Smooth muscle cell (in vitro differentiated cells): ENCODE measurements around the gene ARTN.

GRCh38 chr1:42824489-42825099 is 7.4 kb upstream of the SVBP start:
- RAMPAGE, long total RNA: no peak

- RAMPAGE, long total RNA: no peak
These were observed 78.5 kb upstream of the CFAP144 start for GRCh38 chr1:43069296-43069495.

DNA sequence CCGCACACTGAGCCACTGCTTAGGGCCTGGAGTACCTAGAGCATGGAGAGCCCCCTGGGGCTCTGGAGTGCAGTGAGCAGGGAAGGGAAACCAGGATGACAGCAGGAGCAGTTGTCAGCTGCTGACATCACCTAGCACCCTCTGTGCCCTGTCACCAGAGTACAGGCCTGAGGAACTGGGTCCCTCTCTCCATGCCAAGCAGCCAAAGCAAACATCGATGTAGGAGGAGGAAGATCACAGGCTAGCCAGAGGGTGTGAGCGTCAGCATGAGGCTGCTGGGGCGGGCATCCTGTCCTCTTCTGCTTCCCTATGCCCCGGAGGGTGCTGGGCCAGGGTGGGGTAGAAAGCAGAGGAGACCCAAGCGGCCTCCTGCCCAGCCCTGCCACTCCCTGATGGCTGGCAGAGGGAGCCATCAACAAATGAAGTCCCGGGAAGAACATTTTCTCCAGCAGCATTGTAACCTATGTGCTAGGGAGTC is 34.0 kb upstream of the TMEM125 start:
- RAMPAGE, long total RNA: no peak

DNA sequence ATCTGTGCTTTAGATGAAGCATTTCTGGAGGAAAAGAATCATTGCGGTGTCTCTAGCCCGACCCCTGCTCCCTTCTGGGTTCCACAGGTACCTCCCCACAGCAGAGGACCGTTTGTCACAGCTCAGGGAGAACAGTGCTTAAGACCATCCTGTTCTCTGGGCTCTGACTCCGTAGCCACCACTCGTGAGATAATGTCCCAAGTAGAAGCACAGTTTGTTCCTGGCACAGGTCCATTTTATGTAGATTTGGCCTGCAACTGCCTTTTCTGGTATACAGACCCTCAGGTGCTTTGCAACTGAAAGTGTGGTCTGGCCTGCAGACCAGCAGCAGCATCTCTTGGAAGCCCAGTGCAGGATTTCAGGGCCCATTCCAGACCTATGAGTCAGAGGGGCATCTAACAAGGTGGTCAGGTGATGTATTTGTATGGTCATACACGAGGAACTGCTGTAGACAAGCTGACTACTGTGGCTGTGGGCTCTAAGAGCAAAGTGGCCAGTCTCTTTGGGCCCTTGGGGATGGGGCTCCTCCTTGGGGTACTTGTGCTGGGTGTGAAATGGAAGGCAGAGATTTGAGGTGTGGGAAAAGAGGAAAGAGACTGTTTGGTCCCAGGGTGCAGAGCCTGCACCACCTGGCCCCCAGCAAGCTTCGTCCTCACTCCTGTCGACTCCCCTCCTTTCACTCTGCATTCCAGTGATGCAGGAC is 28.3 kb upstream of the TMEM125 start:
- RAMPAGE, long total RNA: no peak

DNA sequence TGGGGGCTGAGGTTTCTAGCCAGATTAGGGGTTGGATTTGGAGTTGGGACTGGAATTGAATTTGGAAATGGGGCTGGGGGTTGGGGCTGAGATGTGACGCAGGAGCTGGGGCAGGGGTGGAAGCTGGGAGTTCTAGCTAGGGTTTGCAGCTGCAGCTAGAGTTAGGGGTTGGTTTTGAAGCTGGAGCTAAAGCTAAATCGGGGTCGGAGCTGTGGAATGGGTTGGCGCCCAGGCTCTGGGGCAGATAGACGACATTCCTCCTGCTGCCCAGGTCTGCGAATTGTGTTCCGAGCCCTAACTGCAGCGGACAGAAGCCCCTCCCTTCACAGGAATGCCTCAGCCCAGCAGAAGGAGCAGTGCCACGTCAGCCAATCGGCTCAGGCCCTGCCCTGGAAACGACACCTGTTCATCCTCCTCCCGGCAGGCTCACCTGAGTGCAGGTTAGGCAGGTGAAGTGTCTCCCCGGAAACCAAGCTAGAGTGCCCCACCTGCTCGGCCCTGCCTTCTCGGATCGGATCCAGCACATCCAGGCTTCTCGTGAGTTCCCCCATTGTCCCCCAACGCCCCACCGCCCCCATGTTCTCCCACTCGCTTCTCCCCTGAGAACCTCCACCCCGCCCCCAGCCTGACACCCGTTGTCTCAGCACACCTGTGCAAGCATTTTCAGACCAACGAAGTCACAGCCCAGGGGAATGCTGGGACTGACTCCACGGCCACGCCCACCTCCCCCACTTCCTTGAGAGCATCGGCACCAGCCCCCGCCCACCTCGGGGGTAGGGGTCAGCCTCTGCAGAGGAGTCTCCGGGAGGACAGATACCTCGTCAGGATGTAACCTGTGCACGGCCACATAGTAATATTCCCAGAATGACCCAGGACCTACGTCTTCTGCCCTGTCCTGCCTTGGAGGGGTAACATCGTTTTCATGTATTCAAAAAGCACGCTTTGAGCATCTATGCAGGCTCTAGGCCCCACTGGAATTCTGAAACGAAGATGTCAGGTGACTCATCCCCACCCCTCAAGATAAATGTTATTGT is 791 bp downstream of the TMEM125 start:
- RAMPAGE, long total RNA: start-site peak on the plus strand centred at position 423 of the sequence, 44 bp wide, 14 and 18 reads in 2 replicates

- RAMPAGE, long total RNA: no peak
These were observed 6.4 kb upstream of the TIE1 start for GRCh38 chr1:43294275-43294964.

DNA sequence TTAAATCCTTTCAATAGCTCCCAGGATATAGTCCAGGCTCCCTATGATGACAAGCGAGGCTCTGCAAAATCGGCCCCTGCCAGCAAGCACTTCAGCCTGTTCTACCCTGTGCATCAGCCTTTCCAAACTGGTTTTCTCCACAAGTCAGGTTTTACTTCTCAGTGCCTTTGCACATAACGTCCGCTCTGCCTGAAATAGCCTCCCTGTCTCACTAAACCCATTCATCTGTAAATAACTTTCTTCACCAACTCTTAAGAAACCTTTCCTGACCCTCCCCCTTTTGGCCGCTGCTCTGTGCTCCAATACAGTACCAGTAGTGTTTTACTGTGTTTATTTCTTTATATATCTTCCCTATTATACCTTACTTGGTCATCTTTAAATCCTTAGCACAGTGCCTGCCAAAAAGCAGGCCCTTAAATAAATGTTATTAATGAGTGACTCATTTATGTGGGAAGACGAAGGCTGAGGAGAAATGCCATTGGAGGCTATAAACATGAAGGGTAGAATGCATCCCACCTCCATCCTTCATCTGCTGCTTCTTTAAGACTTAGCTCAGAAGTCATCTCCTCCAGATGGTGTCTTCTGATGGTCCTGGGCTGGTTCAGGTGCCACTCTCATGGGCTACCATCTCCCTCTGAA is 8.8 kb upstream of the CDC20 start:
- RAMPAGE, long total RNA: no peak

DNA sequence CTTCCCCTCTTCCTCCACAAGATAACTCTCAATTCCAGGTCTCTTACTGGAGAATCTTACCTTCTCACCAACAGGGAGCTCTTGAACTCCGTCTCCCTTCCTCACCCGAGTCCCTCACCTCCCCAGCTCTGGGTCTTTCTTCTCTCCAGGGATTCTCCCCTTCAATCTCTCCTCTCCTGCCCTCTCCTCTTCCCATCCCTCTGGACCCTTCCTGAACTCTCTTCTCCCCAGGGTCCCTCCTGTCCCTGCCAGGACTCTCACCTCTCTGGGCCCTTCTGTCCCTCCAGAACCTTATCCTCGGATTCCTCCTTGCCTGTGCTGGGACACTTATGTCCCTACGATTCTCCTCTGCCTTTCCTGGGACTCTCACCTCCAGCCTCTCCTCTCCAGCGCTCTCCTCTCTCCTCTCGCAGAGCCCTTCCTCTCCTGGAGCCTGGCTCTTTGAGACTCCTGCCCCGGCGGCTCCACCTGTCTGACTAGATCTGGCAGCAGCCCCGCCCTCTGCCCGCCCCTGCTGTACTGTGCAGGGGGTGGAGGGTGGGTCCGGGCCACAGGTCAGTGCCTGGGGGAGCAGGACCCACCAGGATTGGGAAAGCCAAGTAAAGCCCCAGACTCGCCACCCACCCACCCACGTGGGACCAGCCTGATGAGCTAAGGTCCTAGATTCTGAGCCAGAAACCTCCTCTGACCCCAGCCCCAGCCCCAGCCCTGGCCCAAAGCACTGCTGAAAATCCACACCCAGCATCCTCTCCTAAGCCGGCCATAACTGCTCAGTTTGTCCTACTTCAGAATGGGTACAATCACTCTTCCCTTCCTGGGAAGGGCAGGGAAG is 1.7 kb downstream of the ELOVL1 start:
- RAMPAGE, long total RNA: no peak

GRCh38 chr1:43408918-43409381 is 19.3 kb downstream of the SZT2 start:
- RAMPAGE, long total RNA: no peak

DNA sequence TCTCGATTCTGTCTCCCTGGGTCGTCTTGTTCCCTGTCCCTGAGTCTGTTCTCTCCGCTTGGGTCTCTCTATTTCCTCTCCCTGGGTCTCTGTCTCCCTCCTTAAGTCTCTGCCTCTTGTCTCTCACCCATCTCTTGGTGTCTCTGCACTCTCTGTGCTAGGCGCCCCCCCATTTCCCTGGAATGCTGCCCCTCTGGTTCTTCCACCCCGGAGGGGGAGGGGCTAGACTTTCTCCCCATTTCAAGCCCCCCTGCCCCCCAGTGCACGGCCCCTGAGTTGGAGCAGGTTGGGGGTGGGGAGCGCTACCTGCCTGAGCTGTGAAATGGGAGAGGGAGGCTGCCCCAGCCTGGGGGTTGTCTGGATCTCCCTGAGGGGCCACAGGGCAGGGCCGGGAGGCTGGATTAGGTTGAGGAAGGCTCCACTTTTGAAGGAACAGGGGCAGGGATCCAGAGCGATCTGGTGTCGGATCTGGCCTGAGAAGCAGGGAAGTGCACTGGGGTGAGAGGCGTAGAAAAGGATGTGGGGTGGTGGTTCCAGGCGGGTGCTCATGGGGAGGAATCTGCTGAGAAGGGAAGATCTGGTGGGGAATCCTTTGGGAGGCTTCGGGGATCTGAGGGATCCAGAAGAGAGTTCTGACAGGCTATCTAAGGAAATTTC is 1.5 kb downstream of the PTPRF start:
- RAMPAGE, long total RNA: no peak

DNA sequence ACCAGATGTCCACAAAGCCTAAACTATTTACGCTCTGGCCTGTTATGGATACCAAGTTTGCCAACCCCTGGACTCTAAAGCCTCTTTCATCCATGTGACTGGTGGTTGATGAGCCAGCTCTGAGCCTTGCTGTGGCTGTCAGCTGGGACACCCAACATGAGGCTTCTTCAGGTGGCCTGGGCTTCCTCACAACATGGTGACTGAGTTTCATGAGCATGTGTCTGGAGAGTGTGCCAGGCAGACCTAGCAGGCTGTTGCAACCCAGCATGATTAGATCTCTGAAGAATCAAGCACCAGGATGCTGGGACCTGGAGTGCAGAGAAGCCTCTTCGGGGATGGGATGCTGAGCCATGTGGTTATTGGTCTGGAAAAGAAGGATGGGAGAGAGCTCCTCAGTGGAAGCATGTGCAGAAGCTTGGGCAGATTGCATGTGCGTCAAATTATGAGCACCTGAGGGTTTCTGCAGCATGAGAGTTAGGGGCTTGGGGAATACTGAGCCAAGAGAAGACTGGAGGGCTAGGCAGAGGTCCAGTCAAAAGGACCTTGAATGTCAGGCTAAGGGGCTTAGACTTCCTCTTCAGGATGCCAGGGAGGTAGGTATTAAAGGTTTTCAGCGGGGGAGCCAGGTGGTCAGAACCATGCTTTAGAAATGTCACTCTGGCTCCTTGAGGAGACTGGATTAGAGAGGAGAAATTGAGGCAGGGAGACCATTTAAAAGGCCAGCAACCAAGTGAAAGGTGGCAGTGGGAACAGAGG is 38.8 kb upstream of the KDM4A start:
- RAMPAGE, long total RNA: no peak

- RAMPAGE, long total RNA: no peak
These were observed 59.8 kb downstream of the ST3GAL3 start for GRCh38 chr1:43766865-43767740.

- RAMPAGE, long total RNA: no peak
These were observed 52.7 kb upstream of the ARTN start for GRCh38 chr1:43880924-43881199.

DNA sequence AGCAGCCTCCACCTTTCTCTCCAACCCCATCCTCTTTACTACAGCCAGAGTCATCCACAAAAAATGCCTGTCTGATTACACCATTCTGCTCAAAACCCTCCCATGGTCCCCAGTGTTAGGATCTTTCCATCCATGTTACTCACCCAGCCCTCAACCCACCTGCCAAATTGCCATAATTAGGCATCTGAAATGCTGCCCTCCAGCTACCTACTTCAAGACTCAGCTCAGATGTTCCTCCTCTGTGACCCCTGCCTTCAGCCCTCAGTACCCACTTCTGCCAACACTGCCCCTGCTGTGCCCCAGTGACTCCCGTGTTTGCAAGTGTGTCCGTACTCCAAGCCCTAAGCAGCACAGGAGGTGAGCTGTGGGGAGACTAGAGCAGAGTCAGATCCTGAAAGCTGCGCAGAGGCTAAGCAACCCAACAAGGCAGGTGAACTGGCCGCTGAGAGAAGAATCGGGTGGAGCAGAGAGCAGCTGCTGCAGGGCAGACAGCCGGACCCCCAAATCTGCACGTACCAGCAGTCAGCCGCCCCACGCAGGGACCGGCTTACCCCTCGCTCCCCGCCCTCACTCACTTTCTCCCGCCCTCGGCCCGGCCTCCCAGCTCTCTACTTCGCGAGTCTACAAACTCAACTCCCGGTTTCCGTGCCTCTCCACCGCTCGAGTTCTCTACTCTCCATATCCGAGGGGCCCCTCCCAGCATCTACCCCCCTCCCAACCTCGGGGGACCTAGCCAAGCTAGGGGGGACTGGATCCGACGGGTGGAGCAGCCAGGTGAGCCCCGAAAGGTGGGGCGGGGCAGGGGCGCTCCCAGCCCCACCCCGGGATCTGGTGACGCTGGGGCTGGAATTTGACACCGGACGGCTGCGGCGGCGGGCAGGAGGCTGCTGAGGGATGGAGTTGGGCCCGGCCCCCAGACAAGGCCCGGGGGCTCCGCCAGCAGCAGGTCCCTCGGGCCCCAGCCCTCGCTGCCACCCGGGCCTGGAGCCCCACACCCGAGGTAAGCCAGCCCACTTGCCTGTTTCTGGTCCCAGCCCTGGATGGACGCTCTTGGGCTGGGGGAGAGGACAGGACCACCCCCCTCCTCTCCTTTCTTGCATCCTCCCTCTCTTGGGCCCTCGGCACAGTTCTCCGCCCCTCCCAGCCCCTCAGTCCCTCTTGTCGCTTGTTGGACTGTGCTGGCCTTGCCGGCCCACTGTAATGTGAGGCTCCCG is at the start of gene ARTN:
ARTN (plus strand) TSS at position 916 of the 1,214 bp plus-strand sequence.
- RAMPAGE, long total RNA: no peak

DNA sequence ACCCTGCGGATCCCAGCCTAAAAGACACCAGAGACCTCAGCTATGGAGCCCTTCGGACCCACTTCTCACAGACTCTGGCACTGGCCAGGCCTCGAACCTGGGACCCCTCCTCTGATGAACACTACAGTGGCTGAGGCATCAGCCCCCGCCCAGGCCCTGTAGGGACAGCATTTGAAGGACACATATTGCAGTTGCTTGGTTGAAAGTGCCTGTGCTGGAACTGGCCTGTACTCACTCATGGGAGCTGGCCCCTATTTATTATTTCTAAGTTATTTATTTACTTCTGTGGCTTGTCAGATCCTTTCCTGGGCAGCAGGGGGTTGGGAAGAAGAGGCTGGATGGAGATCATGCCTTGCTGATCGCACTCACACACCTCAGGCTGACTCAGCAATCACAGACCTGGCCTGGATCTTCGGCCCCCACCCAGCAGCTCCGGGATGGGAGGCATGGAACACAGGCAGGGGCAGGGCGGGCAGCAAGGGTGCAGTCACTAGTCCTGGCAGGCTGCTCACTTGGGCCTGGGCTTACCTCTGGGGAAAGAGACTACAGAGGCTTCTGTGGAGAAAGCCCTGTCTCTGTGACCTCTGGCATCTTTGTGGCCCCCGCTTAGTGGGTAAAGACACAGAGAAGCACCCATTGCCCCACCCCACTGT is 3.5 kb downstream of the ARTN start:
- RAMPAGE, long total RNA: no peak

DNA sequence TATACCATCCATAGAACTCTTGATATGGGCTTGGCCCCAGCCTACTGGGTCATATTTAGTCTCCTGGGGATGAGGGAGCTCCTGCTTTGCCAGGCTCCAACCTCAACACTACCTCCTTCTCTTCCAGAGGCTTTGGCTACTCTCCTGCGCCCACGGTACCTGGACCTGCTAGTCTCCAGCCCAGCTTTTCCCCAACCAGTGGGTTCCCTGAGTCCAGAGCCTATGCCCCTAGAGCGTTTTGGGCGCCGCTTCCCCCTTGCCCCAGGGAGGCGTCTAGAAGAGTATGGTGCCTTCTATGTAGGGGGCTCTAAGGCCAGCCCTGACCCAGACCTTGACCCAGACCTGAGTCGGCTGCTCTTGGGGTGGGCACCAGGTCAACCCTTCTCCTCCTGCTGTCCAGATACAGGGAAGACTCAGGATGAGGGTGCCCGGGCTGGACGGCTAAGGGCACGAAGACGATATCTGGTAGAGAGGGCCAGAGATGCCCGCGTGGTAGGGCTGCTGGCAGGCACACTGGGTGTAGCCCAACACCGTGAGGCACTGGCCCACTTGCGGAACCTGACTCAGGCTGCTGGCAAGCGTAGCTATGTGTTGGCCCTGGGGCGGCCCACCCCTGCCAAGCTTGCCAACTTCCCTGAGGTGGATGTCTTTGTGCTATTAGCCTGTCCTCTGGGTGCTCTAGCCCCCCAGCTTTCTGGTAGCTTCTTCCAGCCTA is 1.6 kb downstream of the DPH2 start:
- RAMPAGE, long total RNA: no peak

DNA sequence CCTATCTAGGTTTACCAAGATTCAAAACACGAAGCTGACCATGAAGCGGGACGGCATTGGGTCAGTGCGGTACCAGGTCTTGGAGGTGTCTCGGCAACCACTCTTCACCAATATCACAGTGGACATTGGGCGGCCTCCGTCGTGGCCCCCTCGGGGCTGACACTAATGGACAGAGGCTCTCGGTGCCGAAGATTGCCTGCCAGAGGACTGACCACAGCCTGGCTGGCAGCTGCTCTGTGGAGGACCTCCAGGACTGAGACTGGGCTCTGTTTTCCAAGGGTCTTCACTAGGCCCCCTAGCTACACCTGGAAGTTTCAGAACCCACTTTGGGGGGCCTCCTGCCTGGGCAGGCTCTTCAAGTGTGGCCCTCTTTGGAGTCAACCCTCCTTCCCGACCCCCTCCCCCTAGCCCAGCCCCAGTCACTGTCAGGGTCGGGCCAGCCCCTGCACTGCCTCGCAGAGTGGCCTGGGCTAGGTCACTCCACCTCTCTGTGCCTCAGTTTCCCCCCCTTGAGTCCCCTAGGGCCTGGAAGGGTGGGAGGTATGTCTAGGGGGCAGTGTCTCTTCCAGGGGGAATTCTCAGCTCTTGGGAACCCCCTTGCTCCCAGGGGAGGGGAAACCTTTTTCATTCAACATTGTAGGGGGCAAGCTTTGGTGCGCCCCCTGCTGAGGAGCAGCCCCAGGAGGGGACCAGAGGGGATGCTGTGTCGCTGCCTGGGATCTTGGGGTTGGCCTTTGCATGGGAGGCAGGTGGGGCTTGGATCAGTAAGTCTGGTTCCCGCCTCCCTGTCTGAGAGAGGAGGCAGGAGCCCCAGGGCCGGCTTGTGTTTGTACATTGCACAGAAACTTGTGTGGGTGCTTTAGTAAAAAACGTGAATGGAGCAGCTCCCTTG is 864 bp upstream of the CCDC24 start:
- RAMPAGE, long total RNA: no peak

DNA sequence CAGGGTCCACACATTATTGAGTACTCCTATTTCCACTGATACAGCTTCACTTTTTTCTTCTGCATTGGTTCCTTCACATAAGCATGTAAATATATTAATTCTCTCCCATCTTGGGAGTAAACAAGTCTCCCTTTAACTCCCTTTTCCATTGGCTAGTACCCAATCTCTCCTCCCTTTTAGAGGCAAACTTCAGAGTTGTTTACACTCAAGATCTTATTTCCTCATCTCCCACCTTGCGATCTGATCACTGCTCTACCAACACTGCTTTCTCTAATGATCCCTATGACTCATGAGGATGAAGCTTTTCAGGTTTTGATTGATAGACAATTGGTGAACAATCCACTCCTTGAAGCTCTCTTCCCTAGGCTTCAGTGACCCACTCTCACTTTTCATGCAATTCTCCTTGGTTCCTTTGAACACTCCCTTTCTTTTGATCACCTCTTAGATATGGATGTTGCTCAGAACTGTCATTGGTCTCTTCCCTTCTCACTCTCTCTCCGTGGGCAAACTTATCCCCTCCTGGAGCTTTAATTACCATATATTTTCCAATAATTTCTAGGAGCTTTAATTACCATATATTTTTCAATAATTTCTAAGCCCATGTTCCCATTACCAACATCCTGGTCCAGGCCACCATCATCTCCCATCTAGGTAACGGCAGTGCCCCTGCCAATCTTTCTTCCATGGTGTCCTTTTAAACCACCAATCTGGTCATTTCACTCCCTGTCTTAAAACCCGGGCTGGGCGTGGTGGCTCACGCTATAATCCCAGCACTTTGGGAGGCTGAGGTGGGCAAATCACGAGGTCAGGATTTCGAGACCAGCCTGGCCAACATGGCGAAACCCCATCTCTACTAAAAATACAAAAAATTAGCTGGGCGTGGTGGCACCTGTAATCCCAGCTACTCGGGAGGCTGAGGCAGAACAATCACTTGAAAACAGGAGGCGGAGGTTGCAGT is 20.7 kb downstream of the DMAP1 start:
- RAMPAGE, long total RNA: no peak

GRCh38 chr1:44244035-44244661 is 30.9 kb downstream of the DMAP1 start:
- RAMPAGE, long total RNA: no peak

GRCh38 chr1:44289369-44290018 is 65.6 kb downstream of the ERI3 start:
- RAMPAGE, long total RNA: no peak